Endometrial microvascular endothelial cells (primary cell): ENCODE data around the gene DUS1L.

GRCh38 chr17:82013321-82013749, 9.3 kb downstream of the CENPX start:
- RAMPAGE, long total RNA, result no peak

GRCh38 chr17:82013818-82014527, 8.7 kb downstream of the CENPX start:
- RAMPAGE, long total RNA, result no peak

DNA sequence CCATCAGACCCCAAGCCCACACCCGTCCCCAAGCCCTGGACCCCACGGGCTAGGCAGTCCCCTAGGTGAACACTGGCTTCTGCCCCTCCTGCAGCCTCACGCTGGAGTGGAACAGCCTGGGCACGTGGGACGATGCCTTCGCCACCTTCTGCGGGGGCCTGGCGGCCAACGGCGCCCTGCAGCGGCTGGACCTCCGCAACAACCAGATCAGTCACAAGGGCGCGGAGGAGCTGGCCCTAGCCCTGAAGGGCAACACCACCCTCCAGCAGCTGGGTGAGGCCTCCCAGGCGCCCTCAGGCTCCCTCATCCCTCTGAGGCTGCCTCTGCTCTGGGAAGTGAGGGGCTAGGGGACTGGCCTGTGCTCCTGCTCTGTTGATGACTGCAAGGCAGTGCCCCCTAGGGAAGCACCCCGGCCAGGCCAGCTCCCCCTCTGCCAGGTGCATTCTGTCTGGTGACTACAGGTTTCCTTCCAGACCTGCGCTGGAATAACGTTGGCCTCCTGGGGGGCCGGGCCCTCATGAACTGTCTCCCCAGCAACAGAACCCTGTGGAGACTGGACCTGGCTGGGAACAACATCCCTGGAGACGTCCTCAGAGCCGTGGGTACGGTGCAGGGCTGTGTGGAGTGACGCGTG, 1.9 kb downstream of the LRRC45 start:
- RAMPAGE, long total RNA, result no peak

GRCh38 chr17:82031891-82032441, 488 bp downstream of the RAC3 start:
- RAMPAGE, long total RNA, result no peak

DNA sequence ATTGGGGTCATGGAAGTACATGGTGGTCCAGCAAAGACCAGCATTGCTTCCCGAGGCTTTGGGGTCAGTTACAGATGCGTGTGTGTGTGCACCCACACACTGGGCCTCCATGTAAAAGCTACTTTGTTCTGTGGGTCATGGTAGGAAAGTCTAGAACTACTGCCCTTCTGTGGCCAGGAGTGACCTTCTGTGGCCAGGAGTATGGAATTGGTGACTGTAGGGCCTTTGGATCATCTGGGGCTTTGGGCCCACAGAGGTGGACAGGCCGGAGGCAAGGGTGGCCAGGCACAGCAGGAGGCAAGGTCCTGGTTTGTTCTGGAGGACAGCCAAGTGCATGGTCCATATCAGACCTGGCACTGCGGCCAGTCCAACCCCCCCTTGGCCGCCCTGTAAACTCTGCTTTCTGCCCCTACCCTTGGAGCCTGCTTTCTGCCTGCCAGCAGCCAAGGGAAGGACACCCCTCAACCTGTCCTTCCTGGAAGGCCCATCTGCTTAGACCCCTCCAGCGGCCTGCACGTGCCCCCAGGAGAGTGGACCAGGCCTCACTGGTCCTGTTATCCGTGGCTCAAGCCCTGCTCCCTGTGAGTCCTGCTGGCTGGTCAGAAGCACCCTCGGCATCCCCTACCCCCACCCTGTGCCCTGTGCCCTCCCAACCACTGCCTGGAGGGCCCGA, 2.2 kb upstream of the DCXR start:
- RAMPAGE, long total RNA, result no peak

GRCh38 chr17:82065325-82066198, at the start of gene DUS1L:
Gene DUS1L, minus strand, starts transcription at chr17:82065804.
- RAMPAGE, long total RNA, result no peak

DNA sequence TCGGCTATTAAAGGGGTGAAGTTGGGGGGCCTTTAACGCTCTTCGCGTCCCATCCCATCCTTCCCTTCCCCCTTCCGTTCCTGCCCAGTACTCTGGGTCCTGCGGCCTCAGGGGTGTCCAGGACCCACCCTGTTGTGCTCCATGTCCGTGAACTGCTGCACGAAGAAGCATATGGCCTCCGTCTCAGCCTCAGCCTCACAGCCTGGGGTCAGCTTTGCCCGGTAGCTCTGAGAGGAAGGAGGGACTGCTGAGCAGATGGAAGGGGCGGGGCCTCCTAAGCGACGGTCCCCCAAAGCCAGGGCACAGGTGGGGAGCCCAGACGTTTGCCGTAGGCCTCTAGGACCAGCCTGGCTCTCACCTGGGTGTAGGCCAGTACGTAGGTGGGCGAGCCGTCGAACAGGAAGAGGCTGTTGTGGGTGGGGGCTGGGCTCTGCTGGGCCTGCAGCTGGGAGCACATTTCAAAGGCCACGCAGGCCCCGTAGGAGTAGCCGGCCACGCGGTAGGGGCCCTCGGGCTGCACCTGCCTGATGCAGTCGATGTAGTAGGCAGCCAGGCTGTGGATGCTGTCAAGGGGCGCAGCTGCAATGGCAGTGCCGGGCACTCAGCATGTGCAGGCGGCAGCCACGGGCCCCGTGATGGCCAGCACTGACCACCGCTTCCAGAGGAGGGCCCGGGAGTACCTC, 14.5 kb upstream of the DUS1L start:
- RAMPAGE, long total RNA, result no peak

- RAMPAGE, long total RNA, result no peak
Measured at GRCh38 chr17:82088071-82088721, 9.8 kb downstream of the FASN start.

DNA sequence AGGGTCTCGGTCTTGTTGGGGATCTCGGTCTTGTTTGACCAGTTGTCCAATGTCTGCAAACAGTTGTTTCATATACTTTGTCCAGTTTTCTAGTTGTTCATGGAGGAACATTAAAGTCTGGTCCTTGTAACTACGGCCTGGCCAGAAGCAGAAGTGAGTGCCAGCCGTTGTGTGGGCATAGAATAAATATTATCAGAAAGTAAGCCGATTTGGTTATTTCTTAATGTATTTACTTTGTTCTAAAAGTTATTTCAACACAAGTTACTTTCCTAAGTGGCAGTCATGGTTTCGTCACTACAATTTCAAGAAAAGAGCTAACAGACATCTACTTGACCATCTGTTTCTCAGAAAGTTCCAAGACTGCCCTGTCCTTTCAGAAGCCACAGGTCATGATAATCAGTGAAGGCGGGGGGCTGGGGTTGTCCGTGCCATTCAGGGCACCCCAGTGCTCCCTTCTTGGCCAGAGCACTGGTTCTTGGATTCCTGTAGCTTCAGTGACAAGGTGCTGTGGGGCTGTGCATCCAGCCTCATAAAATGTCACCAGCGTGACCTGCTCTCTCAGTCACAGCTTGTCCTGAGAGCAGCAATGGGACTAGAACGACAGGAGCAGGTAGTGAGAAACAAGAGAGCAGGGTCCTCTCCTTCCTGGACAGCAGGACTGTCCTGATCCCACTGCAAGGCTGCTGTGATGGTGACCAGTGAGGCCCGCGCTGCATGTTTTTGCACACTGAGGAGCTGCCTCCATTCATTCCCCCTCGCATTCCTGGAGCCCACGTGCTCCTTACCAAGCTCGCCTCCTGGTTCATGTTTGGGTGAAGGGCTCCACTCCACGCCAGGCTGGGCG, 15.0 kb upstream of the FASN start:
- RAMPAGE, long total RNA, result no peak

- RAMPAGE, long total RNA, result no peak
Measured at GRCh38 chr17:82114728-82115462, 16.9 kb upstream of the FASN start.

DNA sequence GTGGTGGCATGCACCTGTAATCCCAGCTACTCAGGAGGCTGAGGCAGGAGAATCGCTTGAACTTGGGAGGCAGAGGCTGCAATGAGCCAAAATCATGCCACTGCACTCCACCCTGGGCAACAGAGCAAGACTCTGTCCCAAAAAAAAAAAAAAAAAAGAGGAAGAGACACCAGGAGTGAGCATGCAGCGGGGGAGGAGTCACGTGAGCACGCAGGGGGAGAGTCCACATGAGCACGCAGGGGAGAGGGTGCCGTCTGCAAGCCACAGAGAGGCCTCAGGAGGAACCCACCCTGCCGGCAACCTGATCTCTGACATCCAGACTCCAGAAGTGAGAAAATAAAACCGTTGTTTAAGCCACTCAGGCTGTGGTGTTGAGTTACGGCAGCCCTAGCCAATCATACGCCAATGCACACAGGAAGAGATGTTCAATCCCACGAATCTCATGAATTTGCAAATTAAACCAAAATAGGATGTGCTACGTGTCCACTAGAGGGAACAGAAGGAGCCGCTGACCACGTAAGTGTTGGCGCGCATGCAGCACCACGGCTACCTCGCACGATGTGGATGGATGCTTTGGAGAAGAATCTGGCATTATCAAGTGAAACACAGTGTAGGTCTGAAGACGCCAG, 42.2 kb downstream of the CCDC57 start:
- RAMPAGE, long total RNA, result no peak

DNA sequence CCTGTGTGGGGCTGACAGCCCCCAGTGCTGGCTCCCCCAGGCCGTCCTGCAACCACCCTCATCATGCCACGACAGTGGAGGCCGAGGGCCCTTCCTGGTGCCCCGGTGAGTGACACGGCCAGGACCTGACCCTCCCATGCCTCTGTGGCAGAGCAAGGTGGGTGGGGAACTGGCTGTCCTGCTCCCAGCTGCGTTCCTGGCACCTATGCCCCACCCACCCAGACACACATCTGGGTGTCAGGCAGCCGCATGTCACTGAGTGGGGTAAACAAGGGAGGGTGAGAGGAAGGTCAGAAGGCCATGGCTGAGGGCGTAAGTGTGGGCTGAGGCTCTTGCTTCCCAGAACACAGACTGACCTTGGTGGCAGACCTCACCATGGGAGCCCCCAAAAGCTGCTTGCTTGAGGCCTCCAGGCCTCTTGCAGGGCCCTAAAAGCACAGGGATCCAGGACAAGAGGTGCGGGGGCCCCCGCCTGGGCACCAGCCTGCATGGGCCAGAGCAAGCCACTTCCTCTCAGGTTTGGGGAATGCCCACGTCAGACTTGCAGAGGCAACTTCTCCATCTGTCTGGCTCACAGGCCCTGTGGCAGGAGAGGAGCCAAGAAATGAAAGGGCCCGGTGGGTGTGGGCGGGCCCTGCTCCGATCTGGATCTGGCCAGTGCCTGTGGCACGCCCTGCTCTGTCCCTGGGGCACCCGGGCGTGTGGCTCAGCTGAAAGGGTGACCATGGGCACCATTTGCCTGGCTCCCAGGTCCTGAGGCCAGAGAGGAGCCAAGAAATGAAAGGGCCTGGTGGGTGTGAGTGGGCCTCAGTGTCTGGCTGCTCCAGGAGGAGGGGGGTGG, 3.9 kb upstream of the CCDC57 start:
- RAMPAGE, long total RNA, result no peak

GRCh38 chr17:82241368-82242041, 12.7 kb downstream of the SLC16A3 start:
- RAMPAGE, long total RNA, result no peak

- RAMPAGE, long total RNA, result no peak
Measured at GRCh38 chr17:82245538-82246346, 16.9 kb downstream of the SLC16A3 start.

GRCh38 chr17:82247494-82248140, 18.8 kb downstream of the SLC16A3 start:
- RAMPAGE, long total RNA, result no peak

DNA sequence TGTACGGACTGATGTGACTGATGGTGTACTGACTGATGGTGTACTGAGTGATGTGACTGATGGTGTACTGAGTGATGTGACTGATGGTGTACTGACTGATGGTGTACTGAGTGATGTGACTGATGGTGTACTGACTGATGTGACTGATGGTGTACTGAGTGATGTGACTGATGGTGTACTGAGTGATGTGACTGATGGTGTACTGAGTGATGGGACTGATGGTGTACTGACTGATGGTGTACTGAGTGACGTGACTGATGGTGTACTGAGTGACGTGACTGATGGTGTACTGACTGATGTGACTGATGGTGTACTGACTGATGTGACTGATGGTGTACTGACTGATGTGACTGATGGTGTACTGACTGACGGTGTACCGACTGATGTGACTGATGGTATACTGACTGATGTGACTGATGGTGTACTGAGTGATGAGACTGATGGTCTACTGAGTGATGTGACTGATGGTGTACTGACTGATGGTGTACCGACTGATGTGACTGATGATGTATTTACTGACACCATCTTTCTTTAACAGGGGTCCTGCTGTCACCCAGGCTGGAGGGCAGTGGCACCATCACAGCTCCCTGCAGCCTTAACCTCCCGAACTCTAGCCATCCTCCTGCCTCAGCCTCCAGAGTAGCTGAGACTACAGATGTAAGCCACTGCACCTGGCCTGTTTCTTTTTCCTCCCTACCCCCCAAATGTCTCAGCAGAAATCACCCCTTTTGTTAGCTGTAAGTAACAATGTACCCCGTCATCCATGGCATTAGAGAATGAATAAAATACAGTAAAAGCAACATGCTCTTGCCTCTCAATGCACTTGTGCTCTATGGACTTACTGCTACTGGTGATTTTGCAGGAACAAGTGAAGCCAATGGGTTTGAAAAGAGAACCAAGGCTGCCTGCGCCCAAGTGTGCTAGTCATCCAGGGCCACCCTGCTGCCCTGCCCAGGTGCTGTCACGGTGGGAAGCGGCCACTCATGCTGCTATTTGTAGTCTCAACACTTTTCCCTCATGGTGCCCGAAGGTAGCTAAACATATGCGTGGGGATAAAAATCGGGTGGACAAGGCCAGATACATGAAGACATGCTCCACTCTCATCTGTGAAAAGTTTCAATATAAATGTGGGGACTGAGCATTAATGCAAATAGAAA, 12.8 kb downstream of the CSNK1D start:
- RAMPAGE, long total RNA, result no peak

DNA sequence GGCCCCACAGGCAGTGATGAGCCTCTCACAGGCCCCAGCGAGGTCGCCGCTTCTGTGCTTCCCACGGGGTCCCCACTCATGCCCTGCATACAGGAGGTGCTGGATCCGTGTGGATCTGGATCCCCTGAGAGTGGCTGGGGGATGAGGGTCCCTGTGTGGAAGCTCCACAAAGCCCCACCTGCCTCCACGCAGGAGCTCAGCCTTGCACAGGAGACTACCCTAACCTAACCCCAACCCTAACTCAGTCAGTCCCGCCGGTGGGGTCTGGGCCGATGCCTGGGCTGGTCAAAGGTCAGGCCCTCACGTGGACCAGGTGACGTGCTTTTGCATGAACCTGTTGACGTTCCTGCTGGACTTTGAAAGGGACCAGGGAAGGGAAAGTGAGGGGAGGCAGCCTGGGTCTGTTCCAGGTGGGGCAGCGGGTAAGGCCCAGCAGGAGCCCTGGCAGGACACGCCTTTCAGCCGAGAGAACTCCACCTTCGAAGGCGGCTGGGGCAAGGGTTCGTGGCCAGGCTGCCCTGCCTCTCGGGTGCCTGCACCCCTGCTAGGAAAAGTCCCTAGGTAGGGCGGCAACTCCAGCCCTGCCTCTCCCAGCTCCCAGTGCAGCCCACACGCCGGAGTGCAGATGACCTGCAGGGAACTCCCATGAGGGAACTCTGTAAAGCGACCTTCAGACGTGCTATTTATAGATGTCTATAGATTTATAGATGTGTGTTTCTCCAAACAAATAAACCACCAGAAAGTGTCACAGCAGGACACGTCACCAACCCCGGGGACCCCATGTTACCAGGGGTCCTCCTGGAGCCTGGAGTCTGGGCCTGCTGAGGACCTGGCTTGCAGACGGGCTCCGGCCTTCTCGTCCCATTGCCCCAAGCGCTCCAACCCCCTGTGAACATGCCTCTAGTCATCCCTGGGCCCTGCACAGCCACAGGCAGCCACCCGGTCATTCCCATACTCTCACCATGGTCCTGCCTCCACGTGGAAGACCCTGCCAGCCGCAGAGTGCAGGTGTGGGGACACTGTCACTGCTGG, 5.0 kb downstream of the SECTM1 start:
- RAMPAGE, long total RNA, result no peak

GRCh38 chr17:82350450-82351072, 8.5 kb upstream of the TEX19 start:
- RAMPAGE, long total RNA, result no peak

DNA sequence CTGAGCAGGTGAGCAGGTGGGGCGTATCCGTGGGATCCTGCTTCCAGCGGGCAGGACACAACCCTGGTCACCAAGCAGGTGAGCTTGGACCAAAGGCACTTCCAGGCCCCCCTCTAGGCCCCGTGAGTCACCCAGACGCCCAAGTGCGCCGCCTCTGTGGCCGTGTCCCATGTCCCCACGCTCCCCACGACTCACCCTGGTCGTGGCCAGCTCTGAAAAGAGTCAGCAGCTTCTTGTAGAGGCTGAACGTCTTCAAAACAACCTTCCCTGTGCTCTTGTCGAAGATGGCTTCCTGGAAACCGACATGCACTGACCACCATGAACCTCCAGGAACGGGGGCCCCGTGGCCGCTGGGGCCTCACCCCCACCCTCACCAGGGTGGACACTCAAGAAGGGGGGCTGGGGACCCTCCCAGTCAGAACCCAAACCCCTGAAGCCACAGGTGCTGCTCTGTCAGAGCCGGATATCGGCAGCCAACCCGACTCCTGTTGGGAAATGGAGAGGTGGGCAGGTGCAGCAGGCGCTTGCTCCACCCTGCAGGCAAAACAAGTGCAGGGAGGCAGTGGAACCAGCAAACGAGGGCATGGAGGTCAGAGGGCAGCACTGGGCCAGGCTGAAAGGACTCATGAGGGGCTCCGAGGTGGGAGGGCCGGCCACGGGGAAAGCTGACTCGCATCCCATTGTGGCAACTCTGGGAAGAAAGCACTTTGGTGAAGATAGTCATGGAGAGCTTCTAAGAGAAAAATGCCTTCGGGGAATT, 4.7 kb downstream of the CYBC1 start:
- RAMPAGE, long total RNA, result no peak

- RAMPAGE, long total RNA, result no peak
Measured at GRCh38 chr17:82506430-82507002, 13.0 kb upstream of the FOXK2 start.